ENCODE measurements around a stretch of chr13.

DNA sequence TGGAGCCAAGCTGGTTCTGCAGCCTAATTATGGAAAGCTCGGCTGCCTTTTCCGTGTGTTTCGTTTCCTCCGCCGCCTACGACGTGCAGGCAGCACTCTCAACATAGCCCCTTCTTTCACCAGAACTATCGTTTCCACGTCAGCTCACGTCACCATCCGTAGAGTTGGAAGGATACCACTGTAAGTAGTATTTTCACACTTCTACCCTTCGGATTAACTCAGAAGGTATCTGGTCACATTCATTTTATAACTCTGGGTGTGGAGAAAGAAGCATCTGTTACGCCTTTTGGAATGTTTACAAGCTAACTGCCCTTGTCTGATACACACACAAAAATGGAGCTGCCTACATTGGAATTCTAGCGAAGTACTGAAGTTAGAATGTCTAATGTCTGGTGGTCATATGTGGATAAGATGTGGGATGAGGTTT, 5.9 kb downstream of the MCF2L start:
- PRO-cap, 3 experiments: no peak in any of the 3 experiments
- RAMPAGE, long total RNA, 4 experiments: no peak in any of the 4 experiments
- RRBS: no CpG with 5 or more reads among the region's 14 CpGs

- PRO-cap, 3 experiments: no peak in any of the 3 experiments
- RAMPAGE, long total RNA, 4 experiments: no peak in any of the 4 experiments
- RRBS: no CpG with 5 or more reads among the region's 25 CpGs
Measured at GRCh38 chr13:113051017-113051409, 54.6 kb upstream of the F7 start.

DNA sequence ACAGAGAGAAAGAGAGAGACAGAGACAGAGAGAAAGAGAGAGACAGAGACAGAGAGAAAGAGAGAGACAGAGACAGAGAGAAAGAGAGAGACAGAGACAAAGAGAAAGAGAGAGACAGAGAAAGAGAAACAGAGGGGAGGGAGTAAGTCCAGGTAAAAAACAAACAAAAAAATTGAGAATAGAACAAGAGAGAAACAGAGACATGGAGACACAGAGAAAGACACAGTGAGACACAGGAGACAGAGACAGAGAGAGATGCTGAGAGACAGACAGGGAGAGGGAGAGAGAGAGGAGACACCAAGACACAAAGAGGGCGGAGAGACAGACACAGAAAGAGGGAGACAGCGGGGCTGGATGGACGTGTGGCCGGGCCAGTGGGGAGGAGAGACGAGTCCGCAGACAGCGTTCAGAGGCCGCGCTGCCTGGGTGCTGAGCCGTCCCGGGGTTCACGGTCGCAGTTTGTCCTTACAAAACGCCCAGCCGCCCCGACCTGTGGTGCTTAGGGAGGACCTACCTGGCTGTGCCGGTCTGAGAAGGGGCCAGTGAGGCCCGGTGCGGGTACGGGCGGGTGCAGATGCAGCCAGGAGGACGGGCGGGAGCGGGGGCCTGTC, 5.7 kb upstream of the PROZ start:
- PRO-cap, 3 experiments: peak in 3 of 3 experiments; most common plus-strand start position 328 of the sequence (in 3); most common minus-strand start position 309 of the sequence (in 1)
- RAMPAGE, long total RNA, 4 experiments: start-site peak on the plus strand in 1 of 4 experiments, centred at position 432 of the sequence, 9 reads per replicate
- RRBS: 50% methylated on average over 15 of the region's 24 CpGs

DNA sequence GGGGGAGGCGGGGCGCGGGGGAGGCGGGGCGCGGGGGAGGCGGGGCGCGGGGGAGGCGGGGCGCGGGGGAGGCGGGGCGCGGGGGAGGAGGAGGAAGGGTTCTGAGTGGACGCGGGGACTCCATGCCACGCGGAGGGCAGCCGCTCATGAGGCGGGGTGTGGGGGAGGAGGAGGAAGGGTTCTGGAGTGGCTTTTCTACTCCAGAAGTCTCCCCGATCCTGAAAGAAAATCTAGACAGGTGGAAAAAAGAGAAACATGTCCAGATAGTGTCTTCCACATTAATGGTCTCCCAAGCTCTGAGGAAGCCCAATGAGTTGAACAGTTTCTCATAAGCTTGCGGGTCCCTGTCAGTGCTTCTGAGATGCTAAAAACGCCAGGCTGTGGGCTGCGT, 4.1 kb upstream of the PROZ start:
- PRO-cap, 3 experiments: peak in 2 of 3 experiments; most common plus-strand start position 96 of the sequence (in 2)
- RAMPAGE, long total RNA, 4 experiments: no peak in any of the 4 experiments
- RRBS: no CpG with 5 or more reads among the region's 25 CpGs

DNA sequence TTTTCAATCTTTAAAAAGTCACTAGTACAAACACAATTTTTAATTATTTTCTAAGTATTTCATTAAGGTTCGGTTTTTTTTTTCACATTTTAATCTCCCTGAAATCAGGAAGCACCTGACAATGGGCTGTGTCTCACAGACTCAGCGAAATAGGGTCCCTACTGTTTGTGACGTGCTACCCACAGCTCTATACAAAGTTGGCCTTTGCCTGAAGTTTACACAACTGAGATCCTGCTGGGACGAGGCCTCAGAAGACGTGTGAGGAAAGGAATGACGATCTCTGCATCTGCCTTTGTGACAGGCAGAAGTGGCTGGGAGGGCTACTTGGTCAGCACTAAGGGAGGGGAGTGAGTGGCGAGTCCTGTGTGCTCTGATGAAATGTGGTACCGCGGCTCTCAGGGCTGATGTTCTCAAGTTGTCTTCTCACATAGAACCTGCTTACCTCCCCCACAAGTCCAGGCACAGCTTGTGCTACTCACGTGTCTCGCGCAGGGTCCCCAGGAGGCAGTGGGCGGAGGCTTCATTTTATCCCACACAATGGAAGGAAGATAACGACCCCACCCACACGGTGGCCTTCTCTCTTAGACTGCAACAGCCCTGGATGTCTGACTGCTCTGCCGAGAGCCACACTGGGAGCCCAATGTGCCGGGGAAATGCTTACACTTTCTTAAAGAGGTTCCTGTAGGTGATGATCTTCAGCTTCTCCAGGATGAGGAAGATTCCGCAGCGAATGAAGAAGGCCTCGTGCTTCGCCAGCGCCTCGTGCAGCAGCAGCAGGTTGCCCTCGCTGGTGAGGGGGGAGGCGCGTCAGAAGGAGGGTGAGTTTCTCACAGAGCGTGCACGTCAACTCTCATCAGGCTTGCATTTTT, 21.0 kb downstream of the PROZ start:
- PRO-cap, 3 experiments: no peak in any of the 3 experiments
- RAMPAGE, long total RNA, 4 experiments: no peak in any of the 4 experiments
- RRBS: no CpG with 5 or more reads among the region's 28 CpGs

GRCh38 chr13:113393068-113393657, 29.2 kb upstream of the GRTP1 start:
- PRO-cap, 3 experiments: no peak in any of the 3 experiments
- RAMPAGE, long total RNA, 4 experiments: no peak in any of the 4 experiments
- RRBS: 86% methylated on average over 2 of the region's 20 CpGs

DNA sequence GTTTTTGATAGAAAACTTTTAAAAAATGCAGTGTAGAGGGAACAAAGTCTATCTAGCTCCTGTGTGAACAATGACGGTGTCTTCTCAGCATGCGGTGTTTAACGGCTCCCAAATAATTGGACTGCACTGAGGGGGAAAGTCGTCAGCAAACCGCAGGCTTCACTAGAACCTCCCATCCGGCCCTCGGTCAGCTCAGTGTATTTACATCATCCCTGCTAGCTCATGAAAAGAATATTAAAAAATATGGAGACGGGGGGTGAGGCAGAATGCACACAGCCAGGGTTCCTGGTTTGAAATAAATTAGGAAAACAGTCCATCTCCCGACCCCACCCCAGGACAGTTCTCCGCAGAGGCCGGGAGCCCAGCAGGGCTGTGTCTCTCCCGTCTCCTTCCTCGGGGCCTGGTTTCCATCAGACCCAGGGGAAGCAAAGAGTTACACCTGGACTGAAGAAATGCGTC, 757 bp upstream of the ADPRHL1 start:
- PRO-cap, 3 experiments: no peak in any of the 3 experiments
- RAMPAGE, long total RNA, 4 experiments: no peak in any of the 4 experiments
- RRBS: no CpG with 5 or more reads among the region's 14 CpGs

DNA sequence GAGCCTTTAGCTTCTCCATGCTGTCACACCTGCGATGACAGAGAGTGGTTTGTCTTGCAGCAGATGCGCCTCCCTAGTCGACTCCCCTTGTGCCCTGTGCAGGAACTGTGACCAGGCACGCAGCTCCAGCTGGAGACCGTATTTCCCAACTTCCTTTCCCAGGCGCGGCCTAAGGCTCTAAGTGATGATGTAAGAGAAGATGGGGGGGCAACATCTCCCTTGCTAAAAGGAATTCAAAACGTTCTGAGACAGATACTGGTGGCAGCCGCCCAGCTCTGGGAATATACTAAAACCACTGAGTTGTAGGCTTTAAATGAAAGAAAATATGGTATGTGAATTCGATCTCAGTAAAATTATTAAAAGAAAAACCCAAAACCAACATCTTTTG, 16.3 kb downstream of the DCUN1D2 start:
- PRO-cap, 3 experiments: peak in 1 of 3 experiments; most common minus-strand start position 98 of the sequence (in 1)
- RAMPAGE, long total RNA, 4 experiments: no peak in any of the 4 experiments
- RRBS: no CpG with 5 or more reads among the region's 10 CpGs

DNA sequence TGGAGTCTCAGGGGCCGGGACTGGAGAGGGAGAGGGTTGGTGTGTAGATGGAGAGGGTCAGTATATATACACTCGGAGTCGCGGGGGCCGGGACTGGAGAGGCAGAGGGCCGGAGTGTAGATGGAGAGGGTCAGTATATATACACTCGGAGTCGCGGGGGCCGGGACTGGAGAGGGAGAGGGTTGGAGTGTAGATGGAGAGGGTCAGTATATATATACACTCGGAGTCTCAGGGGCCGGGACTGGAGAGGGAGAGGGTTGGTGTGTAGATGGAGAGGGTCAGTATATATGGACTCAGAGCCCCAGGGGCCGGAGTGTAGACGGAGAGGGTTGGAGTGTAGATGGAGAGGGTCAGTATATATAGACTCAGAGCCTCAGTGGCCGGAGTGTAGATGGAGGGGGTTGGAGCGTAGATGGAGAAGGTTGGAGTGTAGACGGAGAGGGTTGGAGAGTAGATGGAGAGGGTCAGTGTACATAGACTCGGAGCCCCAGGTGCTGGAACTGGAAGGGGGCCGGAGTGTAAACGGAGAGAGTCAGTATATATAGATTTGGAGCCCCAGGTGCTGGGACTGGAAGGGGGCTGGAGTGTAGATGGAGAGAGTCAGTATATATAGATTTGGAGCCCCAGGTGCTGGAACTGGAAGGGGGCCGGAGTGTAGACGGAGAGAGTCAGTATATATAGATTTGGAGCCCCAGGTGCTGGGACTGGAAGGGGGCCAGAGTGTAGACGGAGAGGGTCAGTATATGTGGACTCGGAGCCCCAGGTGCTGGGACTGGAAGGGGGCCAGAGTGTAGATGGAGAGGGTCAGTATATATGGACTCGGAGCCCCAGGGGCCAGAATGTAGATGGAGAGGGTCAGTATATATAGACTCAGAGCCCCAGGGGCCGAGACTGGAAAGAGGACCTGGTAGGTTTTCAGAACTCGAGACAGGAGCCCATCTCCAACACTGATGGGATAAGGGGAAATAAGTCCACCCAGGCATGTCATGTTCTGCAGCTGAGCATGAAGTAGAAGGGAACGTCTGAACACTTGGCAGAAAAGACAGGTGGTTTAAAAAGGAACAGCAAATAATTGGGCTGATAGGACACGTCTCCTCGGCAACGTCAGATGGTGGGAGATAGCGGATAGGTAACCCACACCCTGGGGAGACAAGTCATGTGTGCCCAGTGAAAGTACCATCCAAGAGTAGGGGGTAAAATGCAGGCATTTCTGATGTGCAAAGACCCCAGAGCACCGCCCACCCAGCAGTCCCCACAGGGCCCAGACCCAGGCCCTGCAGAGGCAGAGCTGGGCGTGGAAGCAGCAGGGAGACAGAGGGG, 21.7 kb downstream of the TMCO3 start:
- PRO-cap, 3 experiments: no peak in any of the 3 experiments
- RAMPAGE, long total RNA, 4 experiments: no peak in any of the 4 experiments
- RRBS: no CpG with 5 or more reads among the region's 34 CpGs

GRCh38 chr13:113632897-113633387, 25.1 kb downstream of the ATP4B start:
- PRO-cap, 3 experiments: no peak in any of the 3 experiments
- RAMPAGE, long total RNA, 4 experiments: no peak in any of the 4 experiments
- RRBS: no CpG with 5 or more reads among the region's 22 CpGs

- PRO-cap, 3 experiments: peak in 1 of 3 experiments; most common plus-strand start chr13:113726509 (in 1)
- RAMPAGE, long total RNA, 4 experiments: no peak in any of the 4 experiments
- RRBS: 15% methylated on average over 1 of the region's 30 CpGs
Measured at GRCh38 chr13:113726270-113726654, 32.8 kb upstream of the TMEM255B start.

- PRO-cap, 3 experiments: no peak in any of the 3 experiments
- RAMPAGE, long total RNA, 4 experiments: no peak in any of the 4 experiments
- RRBS: no CpG with 5 or more reads among the region's 13 CpGs
Measured at GRCh38 chr13:113742581-113742987, 16.4 kb upstream of the TMEM255B start.

DNA sequence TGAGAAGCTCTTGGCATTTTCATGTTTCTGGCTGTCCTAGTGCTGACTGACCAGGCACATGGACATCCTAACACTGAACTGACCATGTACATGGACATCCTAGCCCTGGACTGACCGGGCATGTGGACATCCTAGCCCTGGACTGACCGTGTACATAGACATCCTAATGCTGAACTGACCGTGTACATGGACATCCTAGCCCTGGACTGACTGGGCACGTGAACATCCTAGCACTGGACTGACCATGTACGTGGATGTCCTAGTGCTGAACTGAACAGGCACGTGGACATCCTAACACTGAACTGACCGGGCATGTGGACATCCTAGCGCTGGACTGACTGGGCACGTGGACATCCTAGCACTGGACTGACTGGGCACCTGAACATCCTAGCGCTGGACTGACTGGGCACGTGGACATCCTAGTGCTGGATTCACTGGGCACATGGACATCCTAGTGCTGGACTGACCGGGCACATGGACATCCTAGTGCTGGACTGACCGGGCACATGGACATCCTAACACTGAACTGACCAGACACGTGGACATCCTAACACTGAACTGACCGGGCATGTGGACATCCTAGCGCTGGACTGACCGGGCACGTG, 30.7 kb downstream of the TMEM255B start:
- PRO-cap, 3 experiments: no peak in any of the 3 experiments
- RAMPAGE, long total RNA, 4 experiments: no peak in any of the 4 experiments
- RRBS: no CpG with 5 or more reads among the region's 18 CpGs

- PRO-cap, 3 experiments: no peak in any of the 3 experiments
- RAMPAGE, long total RNA, 4 experiments: no peak in any of the 4 experiments
- RRBS: no CpG with 5 or more reads among the region's 22 CpGs
Measured at GRCh38 chr13:113802165-113802777, 43.2 kb downstream of the TMEM255B start.

DNA sequence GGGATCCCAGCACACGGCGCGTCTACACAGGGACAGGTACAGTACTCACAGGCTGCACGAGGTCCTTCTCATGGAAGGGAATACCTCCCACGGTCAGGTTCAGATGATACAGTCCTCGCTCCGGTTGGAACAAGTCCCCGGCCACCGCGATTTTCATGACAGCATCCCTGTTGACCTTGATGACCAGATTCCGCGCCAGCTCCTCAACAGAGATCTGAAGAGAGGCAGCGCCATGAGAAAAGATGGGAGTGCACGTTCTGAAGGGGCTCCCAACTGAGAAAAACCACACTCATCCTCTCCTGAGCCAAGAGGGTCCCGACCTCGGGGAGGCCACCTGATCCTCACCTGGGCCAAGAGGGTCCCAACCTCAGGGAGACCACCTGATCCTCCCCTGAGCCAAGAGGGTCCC, 35.4 kb downstream of the GAS6 start:
- PRO-cap, 3 experiments: no peak in any of the 3 experiments
- RAMPAGE, long total RNA, 4 experiments: no peak in any of the 4 experiments
- RRBS: 92% methylated on average over 6 of the region's 16 CpGs

DNA sequence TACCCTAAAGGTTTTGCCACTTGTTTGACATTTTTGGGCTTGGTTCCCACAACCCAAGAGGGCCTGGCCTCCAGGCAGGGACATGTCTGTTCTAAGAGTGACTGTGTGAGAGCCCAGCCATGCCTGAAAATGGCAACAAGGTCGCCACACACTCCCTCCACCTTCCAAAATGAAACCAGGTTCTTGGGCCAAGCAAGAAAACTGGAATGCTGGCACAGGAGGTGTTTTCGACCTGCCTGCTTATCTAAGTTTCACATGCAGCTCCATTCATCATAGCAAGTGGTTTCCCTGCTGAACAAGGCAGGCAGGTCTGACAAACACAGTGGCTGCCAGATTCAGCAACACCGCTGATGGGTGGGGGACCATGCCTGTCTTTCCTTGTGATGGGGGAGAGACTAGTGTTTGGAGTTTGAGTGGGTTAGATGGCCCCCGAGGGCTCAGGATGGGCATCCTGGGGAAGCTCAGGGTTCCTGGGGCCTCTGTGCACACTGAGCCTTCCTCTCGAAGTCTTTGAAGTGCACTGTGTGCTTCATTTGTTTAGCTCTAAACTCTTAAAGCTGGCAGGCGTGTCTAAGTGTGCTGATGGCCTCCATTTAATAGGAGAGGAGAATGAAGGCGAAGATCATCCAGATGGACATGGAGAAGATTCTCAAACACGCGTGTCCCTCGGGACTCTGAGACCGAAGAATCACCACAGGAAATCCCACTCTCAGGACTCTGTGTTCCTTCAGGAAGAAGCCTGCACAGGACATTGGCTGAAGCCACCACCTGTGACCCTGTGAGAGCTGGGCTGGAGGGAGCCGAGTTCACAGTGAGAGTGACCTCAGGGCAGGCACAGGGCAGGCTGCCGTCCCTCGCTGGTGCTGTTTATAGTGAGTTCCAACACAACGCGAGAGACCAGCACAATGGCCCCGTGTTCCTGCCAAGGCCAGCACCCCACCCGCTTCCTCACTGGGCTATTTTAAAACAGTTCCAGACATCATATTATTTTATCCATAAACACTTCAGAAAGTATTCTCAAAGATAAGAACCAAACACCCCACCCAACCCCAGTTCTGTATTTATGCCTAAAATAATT, 18.1 kb upstream of the GAS6 start:
- PRO-cap, 3 experiments: no peak in any of the 3 experiments
- RAMPAGE, long total RNA, 4 experiments: no peak in any of the 4 experiments
- RRBS: no CpG with 5 or more reads among the region's 18 CpGs

- PRO-cap, 3 experiments: no peak in any of the 3 experiments
- RAMPAGE, long total RNA, 4 experiments: no peak in any of the 4 experiments
- RRBS: no CpG with 5 or more reads among the region's 9 CpGs
Measured at GRCh38 chr13:113966663-113967556, 7.0 kb downstream of the C13orf46 start.

GRCh38 chr13:113970665-113971329, 3.1 kb downstream of the C13orf46 start:
- PRO-cap, 3 experiments: no peak in any of the 3 experiments
- RAMPAGE, long total RNA, 4 experiments: no peak in any of the 4 experiments
- RRBS: 11% methylated on average over 4 of the region's 19 CpGs

DNA sequence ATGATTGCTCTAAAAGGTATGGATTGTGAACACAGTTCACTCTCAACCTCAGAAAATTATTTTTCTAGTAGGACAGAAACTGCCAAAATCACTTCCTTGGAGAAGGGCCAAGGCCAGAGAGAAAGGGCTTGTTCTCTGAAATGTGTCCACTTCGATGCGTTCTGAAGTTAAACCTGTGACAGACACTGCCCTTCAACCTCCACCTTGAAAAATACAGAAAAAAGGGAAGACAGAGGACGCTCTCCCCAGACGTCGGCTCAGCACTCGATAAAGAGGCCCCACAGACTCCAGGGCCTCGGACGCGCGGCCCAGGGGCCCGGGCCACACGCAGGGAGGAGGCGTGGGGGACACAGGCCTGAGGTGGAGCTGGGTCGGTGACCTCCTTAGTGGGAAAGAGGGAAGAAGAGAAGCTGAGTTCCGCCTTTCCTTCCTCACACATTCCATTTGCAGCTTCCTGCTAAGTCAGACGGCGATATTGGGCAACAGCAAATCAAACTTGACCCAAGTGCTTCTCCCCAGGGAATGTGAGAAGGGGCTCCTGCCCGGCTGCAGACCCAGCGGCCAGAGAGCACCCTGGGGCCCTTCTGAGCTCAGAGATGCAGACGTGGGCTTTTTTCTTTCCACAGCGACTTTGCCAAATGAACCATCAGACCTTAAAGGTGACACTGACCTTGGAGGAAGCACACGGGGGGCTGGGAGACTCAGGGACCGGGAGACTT, 63.5 kb downstream of the RASA3 start:
- PRO-cap, 3 experiments: no peak in any of the 3 experiments
- RAMPAGE, long total RNA, 4 experiments: no peak in any of the 4 experiments
- RRBS: no CpG with 5 or more reads among the region's 23 CpGs

DNA sequence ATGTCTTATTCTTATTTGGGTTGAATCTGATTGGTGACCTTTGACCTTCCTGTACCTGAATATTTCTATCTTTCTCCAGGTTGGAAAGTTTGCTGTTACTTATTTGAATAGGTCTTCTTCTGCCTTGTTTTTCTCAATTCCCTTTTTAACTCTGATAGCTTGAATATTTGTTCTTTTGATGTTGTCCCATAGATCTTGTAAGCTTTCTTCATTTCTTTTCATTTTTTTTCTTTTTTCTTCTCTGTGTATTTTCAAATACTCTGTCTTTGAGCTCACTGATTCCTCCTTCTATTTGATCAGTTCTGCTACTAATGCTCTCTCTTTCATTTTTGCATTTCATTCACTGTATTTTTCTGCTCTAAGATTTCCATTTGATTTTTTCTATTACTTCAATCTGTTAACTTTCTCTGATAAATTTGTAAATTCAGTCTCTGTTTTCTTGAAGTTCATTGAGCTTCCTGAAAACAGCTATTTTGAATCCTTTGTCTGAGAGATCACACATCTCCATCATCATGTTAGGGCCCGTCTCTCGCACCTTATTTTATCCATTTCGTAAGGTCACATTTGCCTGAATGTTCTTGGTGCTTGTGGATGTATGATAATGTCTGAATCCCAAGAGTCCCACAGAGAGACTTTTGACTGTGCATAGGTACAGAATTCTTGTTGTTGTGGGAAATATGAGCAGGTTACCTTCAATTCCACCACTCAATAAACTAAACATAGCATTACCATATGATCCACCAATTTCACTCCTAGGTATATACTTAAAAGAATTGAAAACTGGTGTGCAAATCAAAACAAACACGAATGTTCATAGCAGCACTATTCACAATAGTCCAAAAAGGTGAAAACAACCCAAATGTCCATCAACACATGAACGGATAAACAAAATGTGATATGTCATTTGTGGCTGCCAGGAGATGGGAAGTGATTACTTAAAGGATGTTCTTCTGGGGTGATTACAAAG, 38.6 kb downstream of the RASA3 start:
- PRO-cap, 3 experiments: no peak in any of the 3 experiments
- RAMPAGE, long total RNA, 4 experiments: no peak in any of the 4 experiments
- RRBS: no CpG with 5 or more reads among the region's 5 CpGs